AG08470 (cell line): Measurements from ENCODE around the gene BLM.

GRCh38 chr15:90659943-90660974 lies 56.9 kb upstream of the BLM start:
- RRBS: no CpG with 5 or more reads among the region's 12 CpGs

DNA sequence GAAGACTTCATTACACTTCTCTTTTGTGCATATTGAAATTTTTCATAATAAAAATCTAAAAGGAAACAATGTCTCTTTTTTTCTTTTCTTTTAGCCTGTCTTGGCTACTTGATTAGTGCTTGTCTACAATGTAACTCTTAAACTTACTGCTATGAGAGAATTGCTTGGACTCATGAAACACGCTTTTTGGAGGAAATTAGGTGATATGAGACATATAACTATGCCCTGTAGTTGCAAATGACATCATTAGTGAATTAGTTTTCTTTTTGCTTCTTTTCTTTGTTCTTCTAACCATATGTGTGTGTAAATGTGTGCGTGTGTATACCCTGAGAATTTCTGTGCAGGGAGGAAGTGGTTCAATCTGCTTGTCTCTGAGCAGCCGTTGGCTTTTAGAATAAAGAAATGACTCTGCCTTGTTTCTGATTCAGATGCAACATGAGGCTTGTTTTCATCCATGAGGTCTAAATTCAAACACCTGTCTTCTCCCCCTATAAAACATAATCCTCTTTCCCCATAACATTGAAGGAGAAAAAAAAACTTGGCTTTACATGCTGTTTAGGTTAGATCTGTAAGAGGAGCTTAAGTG lies 30.7 kb upstream of the BLM start:
- RRBS: no CpG with 5 or more reads among the region's 3 CpGs

DNA sequence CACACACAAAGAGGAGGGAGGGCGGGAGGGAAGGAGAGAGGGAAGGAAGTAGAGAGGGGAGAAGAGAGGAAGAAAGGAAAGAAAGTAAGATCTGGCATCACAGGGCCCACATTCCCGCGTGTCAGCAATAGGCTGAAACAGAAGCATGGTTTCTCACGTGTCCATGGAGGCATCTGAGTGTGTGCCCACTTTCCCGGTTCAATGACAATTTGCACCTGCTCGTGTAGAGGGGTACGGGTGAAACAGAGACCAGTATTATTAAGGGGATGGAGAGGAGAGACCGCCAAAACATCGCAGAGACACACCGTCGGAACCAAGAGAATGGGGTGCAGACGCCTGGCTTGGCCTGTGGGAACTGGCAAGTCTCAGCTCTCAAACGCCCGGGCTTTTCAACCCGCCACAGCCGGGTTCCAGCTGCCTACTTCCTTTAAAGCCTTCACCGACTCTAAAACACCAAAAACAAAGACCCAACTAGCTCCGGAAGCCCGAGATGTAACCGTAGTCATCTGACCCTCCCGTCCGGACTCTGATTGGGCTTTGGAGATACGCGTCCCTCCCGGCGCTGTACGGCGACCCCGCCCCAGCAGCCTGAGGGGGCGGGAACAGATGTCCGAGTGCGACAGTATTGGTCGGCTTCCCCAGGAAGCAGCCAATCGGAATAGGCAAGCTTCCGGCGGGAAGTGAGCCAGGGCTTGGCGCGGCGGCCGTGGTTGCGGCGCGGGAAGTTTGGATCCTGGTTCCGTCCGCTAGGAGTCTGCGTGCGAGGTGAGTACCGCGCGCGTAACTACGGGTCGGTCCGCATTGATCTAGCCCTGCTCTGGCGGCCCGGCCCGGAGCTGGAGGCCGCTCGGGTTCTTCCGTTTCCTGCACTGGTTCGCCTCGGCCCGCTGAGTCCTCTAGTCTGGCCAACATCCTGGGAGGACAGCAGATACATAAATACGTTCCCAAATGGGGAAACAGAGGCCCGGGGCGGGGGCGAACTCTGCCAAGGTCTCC lies at the start of gene BLM:
TSS of gene BLM (plus strand) at position 671 of the 996 bp plus-strand sequence.
- RRBS: 1% methylated on average over 9 of the region's 67 CpGs

DNA sequence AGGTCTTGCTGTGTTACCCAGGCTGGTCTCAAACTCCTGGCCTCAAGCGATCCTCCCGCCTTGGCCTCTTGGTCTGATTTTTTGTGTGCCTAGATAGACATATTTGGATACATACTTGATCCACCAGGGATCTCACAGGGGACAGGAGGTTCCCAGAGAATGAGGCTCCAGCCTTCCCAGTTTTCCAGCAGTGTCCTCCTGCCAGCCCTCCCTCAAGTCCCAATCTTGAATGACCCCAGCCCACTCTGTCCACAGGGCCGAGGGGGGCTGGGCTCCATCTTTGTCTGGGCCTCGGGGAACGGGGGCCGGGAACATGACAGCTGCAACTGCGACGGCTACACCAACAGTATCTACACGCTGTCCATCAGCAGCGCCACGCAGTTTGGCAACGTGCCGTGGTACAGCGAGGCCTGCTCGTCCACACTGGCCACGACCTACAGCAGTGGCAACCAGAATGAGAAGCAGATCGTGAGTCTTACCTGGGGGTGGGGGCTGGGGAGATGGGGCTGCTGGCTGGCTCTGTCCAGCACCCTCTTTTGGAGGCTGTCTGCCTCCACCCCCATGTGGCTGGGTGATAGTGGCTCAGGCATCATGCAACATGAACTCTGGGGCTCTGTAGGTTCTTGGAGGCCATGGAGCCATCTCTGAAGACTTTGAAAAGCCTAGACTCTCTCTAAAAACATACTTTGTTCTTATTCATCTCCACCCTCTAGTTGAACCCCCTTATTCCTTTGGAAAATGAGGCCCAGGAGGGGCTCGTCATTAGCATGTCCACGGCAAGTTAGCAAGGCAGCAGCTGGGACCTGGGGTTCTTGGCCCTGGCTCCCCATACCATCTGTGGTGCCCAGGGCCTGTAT lies 5.6 kb upstream of the FES start:
- RRBS: no CpG with 5 or more reads among the region's 19 CpGs

DNA sequence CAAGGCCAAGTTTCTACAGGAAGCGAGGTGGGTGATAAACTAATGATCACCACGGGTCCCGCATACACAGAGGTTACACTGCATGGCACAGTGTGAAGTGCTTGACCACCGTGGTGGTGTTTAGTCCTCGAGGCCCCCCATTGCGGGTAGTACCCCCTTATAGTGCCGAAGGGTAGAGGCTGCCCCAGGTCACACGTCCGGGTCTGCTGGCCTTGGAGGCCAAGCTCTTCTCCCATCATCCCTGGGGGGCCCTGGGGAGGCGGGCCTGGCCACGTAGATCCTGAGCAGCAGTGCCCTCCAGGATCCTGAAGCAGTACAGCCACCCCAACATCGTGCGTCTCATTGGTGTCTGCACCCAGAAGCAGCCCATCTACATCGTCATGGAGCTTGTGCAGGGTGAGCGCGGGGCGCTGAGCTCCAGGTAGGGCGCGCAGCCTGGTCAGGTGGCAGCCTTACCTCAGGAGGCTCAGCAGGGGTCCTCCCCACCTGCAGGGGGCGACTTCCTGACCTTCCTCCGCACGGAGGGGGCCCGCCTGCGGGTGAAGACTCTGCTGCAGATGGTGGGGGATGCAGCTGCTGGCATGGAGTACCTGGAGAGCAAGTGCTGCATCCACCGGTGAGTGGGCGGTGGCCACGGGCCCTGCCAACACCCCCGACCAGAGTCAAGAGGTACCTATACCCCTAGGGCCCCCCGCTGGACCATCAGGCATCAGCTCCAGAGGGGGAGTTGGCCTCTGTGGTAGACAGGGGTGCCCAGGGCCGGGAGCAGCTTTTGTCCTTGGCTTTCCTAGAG lies 8.7 kb downstream of the FES start:
- RRBS: no CpG with 5 or more reads among the region's 30 CpGs

- RRBS: no CpG with 5 or more reads among the region's 24 CpGs
These were observed 12.8 kb downstream of the MAN2A2 start for GRCh38 chr15:90915784-90916406.

DNA sequence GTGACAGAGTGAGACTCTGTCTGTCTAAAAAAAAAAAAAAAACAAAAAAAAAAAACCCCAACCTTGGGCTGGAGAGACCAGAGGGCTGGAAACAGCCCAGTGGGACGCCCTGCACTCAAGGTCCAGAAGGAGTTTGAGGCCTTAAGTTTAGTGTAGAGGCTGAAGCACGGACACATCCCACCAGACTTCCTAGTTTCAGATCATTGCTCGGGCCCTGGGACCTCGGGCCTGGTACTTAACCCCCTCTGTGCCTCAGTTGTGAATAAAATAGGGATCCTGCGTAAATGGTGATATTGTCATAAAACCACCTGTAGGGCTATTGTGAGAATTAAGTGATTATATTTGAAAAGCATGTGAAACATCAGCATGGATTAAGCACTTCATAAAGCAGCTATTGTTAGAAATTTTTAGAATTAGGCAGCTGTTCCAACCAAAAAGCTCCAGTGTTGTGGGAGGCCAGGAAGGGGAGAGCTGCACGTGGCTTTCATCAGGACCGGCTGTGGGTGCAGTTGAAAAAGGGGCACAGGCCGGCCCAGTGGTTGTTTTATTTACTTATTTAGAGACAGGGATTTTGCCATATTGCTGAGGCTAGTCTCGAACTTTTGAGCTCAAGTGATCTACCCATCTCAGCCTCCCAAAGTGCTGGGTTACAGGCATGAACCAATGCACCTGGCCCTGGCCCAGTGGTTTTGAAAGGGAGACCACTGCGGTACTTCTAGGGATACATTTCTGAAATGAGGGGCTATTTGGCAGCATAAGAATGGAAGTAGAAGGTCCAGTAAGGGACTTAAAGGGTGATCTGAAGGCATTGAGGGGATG lies 4.4 kb downstream of the RCCD1 start:
- RRBS: no CpG with 5 or more reads among the region's 10 CpGs

GRCh38 chr15:91021340-91022316 lies 766 bp downstream of the VPS33B start:
- RRBS: 2% methylated on average over 7 of the region's 21 CpGs

DNA sequence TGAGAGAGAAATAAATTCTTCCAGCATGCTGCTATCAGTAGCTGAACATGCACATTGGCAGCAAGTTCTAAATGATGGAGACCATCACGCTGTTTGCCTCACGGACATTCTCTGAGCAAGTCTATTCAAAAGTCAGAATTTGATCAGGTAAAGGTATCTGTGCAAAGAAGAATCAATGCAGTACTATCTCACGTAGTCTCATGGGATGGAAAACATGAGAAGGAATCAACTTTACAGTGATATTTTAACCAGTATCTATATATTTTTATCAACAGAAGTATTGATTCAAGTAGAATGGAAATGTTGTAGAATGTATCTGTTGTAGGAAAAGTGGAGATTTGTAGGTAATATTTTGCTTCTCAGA lies 37.0 kb upstream of the VPS33B start:
- RRBS: no CpG with 5 or more reads among the region's 3 CpGs

DNA sequence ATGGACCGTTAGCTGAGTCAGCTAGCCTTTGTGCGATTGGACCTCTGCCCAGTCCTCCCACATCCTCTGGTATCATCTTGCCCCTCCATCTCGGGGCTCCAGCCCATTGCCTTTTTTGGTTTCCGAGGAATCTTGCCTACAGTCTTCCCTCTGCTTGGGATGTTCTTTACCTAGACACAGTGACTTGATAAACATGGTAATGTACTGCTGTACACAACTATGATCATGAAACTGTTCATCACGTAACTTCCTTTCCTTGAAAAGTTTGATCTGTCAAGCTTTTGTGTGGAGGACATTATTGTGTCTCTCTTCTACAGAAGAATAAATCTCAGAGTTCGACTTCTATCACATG lies 371.5 kb downstream of the SV2B start:
- RRBS: no CpG with 5 or more reads among the region's 6 CpGs

- RRBS: no CpG with 5 or more reads among the region's 11 CpGs
These were observed 189.3 kb upstream of the SLCO3A1 start for GRCh38 chr15:91663822-91665008.

- RRBS: no CpG with 5 or more reads among the region's 10 CpGs
These were observed 11.2 kb downstream of the SLCO3A1 start for GRCh38 chr15:91864498-91865251.

DNA sequence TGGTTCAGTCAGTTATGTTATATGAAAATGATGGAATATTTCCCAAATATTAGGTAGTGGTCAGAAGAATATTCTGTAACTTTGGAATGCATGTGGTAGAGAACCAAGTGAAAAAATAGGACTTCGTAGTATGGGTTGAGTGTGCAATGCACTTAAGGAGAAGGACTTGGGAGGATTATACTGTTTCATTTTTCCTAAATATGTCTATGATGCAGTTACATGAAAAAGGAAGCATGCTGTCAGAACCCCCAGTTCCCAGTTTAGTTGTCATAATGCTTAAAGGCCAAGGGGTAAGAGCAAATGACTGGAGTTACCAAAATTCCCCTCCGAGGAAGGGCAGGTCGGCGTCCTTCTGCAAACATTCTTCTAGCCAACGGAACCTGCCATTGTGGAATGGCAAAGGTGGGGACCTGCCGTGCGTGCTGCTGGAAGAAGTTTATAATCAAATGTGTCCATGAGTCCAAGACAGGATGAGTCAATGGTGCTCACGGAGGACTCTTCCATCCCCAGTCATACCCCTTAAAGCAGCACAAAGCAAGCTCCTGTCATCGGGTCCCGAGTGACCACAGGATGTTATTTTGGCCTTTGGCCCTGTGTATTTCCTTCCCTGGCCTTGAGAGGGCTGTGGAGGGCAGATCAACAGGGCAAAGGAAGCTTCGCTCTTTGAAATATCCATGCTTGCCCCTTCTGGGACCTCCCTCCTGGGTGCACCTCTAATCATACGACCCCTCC lies 93.2 kb downstream of the SLCO3A1 start:
- RRBS: no CpG with 5 or more reads among the region's 12 CpGs

GRCh38 chr15:92123864-92125009 lies 269.4 kb upstream of the ST8SIA2 start:
- RRBS: no CpG with 5 or more reads among the region's 10 CpGs

DNA sequence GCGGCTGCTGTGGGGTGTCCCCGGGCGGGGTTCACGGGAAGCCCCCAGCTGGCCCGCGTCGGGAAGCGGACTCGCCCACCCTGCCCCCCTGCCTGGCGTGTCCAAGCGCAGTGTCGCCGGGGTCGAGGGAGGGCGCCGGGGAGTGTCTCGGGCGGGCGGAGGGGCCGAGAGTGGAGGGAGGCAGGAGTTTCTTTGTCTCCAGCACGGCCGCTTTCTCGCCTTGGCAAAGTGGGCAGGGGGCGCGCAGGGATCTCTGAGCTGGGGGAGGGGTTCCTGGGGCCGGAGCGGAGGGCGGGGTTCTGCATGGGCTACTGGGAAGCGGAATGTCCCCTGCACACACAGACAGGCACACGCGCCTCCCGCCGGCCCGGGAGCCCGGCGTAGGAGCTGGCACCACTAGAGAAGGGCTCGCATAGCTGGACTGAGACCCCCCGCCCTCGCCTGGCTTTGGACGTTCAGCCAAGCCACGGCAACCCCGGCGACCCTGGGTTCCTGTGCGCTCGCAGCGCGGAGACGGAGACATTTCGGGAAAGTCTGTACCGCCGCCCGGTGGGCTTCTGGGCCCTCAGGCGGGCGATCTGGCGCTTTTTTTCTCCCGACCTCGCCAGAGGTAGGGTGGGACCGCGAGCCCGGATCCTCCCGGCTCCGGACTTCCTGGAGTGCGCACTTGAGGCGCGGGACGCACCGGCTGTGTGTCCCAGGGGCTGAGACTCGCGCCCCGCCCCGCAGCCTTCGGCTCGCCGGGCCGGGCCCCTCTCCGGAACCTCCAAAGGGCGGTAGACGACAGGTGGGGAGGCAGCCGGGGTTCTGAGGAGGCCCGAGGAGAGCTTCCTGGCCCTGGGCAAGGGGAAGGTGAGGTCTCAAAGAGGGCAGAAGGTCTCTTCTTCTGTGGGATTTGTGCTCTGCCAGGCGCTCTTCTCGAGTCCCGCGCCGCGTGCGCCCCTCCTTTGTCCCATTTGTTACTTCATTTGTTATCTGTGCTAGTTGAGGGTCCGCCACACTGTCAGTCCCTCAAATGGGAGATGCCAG lies 986 bp downstream of the ST8SIA2 start:
- RRBS: 7% methylated on average over 51 of the region's 88 CpGs

DNA sequence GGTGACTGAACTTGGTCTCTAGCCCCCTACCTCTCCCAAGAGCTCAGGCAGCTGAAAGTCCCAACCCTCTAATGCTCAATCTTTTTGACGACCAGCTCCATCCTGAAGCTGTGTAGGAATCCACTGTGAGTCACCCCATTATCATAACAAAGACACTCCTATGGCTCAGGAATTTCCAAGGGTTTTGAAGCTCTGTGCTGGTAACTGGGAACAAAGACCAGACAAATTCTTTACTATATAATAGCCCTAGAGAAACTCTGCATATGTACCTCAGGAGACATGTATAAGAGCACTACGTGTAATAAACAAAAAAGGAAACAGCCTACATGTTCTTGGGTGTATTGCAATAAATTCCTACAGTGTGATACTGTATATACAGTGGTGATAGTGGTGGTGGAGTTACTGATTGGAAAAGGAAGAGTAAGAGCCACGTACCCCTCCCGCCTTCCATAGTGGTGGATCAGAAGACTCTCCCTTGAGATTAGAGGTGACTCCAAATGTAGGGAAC lies 116.6 kb downstream of the ST8SIA2 start:
- RRBS: no CpG with 5 or more reads among the region's 4 CpGs

GRCh38 chr15:92803763-92804848 lies 96.0 kb upstream of the CHD2 start:
- RRBS: no CpG with 5 or more reads among the region's 10 CpGs

DNA sequence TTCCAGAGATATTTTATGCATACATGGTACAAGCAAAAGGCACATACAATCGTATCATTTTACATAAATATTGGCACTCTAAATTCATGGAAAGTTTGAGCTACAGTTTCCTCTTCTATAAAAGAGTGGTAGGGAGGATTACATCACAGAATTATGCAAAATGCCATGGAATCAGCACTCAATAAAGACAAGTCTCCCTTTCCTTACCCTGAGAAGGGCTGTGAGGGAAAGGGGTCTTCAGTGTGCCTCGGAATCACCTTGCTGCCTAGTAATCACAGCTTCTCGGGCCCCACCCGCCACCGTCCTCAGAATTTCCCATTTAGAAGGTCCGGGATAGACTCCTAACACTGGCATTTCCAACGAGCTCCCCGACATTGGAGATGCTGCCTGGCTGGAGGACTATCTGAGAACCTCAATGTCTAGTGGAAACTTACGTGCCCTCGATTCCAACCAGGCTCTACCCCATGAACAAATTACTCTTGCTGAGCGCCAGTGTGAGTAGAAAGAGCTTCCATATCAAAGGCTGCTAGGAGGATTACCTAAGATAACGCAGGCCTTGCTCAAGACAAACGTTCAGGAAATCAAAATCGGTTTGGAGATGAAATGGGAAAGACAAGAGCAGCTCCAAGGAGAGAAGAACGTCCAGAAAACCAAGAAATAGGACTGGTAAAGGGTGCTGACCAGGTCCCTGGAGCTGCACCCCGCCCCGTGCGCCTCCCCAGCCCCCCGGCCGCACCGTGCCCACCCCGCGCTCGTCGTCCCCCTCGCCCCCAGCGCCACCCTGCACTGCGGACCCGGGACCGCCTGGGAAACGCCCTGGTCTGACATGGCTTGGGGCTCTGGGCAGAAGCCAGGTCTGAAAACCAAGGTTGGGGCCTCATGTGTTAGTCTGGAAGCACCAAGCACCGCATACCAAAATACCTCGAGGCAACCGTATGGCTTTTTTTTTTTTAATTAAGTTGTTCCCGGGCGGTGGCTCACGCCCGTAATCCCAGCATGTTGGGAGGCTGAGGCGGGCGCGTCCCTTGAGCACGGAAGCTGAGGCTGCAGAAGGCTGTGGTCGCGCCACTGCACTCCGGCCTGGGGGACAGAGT lies 91.9 kb upstream of the CHD2 start:
- RRBS: 5% methylated on average over 11 of the region's 45 CpGs

GRCh38 chr15:92888831-92889287 lies 11.3 kb upstream of the CHD2 start:
- RRBS: no CpG with 5 or more reads among the region's 6 CpGs

GRCh38 chr15:93068309-93069231 lies 20.4 kb downstream of the RGMA start:
- RRBS: no CpG with 5 or more reads among the region's 12 CpGs